Sternocleidomastoid (tissue), 1 donor: ENCODE data around the gene SMAD9.

- PRO-cap: no peak
Measured at GRCh38 chr13:32531898-32532431, 6.6 kb downstream of the N4BP2L2 start.

DNA sequence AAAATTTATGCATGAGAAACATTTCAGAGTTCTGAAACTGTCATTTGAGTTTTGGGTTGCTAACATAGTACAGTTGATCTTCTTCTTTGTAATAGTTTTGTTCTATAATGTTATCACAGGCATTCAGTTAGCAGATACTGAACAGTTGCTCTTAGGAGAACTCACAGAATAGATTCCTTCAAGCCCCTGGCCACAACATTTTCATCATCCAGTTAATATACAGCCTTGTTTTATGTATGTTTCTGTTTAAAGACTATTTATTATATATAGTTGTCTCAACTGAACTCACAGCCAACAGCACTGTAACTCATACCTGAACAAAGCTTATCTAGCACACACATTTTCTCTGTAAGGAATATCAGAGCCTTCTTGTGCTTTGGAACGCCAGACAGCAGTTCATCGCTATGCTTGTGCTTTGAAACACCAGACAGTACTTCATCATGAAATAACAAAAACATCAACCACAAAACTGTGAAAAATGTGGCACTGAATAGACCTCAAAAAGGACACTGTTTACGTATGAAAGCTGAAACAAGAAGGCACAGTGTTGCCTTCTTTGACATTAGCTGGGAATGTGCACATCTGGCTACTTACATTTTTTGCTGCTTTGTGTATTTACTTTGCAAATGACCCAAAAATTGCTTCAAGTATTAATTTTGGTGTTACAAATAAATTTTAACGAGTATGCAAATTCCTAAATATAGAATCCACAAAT, 160.1 kb downstream of the PDS5B start:
- PRO-cap: no peak

- PRO-cap: no peak
Measured at GRCh38 chr13:33175044-33175386, 110.5 kb downstream of the STARD13 start.

DNA sequence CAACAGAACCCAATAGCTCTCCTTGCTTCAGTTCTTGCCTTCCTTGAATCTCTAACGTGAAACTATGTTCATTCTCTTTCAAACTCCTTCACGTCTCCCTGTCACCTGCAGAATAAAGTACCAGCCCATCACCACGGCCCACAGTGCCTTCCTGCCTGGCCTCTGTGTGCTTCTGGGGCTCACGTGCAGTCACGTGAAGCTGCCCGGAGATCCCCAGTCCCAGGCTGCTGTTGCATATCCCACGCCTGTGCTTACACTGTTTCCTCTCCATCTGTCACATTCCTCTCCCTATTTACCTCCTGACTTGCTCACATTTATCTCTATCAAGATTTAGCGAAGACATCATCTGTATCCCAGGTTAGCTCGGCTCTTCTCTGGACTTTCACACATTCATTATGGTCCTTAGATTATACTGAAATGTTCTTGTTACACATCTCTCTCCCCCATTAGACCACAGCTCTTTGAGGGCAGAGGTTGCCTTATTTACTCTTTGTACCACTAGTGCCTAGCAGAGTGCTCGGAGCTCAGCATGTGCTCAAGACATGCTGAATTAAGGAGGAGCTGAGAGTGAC, 102.7 kb downstream of the STARD13 start:
- PRO-cap: no peak

- PRO-cap: no peak
Measured at GRCh38 chr13:33207297-33208015, 78.1 kb downstream of the STARD13 start.

GRCh38 chr13:33228746-33229566, 56.6 kb downstream of the STARD13 start:
- PRO-cap: no peak

DNA sequence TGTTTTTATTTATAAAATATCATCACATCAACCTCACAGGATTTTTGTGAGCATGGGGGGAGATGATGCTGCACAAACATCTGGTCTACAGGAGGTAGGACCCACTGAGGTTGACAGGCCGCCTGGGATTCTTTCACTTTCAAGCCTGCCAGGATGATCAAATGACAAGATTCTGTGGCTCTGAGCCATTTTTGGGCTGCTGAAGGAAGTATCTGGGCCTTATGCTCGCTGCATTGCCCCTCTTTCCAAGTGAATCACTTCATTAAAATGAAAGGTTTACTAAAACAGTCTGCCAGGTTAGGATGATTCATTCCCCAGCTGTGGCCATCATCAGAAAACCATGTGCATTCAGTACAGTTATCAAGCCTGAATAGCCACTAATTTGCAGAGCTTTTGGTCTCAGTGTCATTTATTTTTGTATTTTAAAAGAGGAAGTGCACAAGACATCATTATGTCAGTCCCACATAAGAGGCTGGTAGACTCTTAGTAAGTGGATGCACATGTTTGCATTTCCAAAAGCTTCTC, 34.4 kb downstream of the STARD13 start:
- PRO-cap: no peak

- PRO-cap: no peak
Measured at GRCh38 chr13:33317387-33317894, 31.9 kb upstream of the STARD13 start.

- PRO-cap: no peak
Measured at GRCh38 chr13:33490358-33491199, 205.0 kb upstream of the STARD13 start.

- PRO-cap: no peak
Measured at GRCh38 chr13:33676638-33677370, 141.1 kb upstream of the RFC3 start.

DNA sequence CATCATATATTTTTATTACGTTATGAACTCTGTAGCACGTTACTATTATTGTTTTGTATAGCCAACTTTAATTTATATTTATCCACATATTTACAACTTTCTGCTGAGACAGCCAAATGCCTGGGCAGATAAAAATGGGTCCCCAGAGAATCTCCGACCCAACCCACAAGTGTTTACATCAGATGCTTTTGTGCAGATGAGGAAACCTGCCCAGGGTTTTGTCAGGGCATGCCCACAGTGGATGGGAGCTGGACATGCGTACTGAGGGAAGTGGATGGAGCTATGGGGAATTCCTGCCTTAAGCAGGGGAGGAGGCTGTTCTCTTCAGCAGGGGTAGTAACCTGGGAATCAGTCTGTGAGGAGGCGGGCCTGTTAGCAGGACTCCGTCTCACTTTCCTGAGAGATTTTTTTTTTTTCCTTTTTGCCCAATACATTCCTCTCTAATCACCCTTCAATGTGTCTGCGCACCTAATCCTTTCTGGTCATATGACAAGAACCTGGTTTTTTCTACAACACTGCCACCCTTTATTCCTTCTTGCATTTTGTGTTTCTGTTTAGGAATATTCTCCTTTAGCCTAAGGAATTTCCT, 123.0 kb downstream of the RFC3 start:
- PRO-cap: no peak

- PRO-cap: no peak
Measured at GRCh38 chr13:34747898-34748421, 194.1 kb upstream of the NBEA start.

DNA sequence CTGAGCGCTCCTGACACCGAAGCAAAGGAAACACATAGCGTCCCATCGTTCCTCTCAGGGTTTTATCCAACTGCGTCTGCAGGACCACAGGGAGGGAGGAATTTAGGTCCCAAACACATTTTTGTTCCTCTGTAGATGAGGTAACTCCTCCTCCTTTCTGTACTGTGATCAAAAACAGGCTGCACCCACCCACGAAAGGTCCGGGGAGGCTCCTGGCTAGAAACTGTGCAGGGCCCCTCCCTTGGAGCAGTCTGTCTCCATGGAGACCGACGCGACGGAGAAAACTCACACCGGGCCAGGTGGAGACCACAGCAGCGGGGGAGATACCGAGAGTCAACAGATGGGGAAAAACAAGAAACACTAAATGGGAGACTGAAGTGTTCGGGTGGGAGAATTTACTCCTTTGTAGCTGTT, 191.8 kb upstream of the NBEA start:
- PRO-cap: no peak

GRCh38 chr13:35159063-35159977, 217.2 kb downstream of the NBEA start:
- PRO-cap: no peak

DNA sequence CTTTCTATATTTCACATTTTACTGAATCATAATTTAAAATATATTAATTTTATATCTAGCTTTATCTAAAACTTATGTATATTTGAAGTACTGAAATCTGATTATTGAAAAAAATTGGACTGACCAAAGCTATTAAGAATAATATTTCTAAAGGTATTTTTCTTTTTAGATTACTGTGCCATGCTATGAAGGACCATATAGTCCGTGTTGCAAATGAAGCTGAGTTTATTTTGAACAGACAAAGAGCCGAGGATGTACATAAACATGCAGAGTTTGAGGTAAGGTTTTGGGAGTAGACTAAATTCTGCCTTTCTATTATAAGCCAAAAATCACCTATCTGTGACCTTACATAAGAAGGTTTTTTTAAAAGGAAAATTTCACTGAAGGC, 127.6 kb downstream of the MAB21L1 start:
- PRO-cap: no peak

DNA sequence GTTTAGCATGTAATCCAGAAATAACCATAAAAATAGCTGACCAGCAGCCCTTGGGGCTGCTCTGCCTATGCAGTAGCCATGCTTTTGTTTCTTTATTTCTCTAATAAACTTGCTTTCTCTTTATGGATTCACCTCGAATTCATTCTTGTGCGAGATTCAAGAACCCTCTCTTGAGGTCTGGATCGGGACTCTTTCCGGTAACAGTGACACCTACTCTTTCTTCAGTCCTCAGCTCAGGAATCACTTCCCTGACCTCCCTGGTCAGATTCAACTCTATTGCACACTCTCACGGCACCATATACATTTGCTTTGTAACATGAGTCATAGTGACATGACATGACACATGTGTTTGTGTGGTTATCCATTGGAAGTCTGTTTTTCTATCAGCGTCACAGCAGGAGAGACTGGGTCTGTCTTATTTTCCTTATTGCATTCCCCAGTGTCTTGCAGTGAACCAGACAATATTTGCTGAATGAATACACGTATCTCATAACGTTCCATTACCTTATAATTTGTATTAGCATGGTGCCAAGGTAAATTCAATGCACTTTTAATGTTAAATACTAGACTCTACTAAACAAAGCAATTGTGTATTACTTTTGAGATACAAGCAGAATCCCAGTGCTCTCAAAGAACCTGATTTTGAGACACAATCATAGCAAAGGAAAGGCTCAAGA, 102.1 kb downstream of the DCLK1 start:
- PRO-cap: no peak

- PRO-cap: no peak
Measured at GRCh38 chr13:36298427-36299252, 1.0 kb upstream of the CCDC169 start.

DNA sequence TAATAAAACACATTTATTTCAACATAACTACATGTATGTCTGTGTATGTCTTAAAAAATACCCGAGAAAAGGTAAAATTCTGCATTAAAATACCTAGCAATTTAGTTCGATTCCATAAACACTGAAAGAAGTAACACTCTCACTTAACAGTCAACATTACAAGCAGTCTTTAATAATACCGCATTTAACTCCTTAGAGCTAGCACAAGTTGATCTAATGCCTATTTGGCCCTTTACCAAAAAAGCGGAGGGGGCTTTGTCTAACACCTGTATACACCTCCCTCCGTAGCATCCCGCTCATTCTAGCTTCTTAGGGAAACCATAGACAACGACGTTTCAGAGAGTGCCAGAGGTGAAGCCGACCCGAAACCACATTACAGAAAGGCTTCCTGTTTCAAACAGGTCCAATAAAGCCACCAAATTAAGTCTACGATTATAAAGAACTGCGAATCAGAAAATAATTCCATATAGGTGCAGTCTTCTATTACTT, 1.2 kb downstream of the SPART start:
- PRO-cap: no peak

DNA sequence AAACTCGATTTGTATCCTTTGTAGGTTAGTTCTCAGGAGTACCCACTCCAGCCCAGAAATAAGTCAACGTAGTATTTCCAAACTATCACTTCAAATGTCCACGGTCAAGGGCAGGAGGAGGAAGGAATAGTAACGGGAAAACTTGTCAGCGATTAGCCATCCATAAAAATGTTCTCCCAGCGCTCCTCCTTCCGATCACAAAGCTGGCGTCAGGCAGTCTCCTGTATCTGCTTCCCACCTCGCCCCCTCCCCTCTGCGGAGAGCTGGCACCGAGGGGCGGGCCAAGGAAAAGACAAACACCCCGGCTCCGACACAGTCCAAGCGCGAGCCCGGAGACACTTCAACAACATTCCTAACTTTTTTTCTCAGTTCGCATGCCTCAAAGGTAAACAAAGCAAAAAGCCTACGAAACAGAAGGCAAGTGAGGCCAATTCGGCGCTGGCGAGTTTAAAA, 910 bp downstream of the SMAD9 start:
- PRO-cap: bidirectional peak, plus-strand start at position 295 of the sequence, minus-strand start at position 205 of the sequence

DNA sequence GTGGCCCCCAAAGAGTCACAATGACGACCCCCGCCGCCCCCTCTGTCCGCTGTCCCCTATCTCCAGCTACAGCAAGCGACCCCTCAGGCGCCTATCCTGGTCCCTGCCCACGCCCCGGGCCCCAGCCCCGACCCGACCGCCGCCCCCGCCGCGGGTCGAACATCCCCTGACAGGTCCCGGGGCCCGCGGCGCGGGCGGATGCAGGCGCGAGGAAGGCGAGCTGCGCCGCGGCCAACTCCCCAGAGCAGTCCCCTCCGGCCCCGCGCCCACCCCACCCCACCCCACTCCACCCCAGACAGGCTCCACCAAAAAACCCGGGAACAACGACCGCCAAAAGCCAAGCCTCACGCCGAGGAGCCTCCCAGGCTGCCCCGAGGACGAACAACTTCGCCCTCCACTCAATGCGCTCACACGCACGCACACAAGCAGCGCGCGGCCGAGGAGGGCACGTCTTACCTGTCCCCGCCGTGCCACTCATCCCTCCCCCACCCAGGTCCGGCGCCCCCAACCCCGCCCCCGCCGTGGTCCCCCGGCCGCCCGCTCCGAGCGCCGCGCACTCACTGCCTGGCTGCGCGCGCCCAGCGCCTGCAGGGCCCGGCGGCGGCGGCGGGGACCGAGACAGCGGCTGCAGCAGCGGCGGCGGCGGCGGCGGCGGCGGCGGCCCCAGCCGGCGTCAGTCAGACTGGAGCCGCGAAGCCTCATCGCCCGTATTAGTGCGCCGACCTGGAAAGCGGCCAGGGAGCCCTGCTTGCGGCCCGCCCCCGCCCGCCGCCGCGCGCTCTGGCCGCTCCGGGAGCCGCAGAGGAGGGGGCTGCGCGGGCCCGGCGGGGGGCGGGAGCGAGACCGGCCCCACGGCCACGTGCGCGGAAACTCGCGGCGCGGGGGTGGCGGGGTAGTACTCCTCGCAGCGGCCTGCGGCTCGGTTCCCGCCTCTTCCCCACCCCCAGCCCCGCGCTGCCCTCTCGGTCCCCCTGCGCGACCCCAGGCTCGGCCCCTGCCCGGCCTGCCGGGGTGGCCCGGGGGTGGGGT, at the start of gene SMAD9:
TSS of gene SMAD9 (minus strand) at position 684 of the 1,029 bp plus-strand sequence.
- PRO-cap: bidirectional peak, plus-strand start at position 179 of the sequence, minus-strand start at position 200 of the sequence; bidirectional peak, plus-strand start at position 868 of the sequence, minus-strand start at position 684 of the sequence